Foreskin fibroblast (primary cell): ENCODE measurements around a stretch of chr1.

GRCh38 chr1:20637662-20638338 is 4.5 kb downstream of the PINK1 start:
- RRBS = 93% methylated on average over 3 of the region's 13 CpGs

GRCh38 chr1:20725313-20725579 is 7.3 kb downstream of the SH2D5 start:
- RRBS = no CpG with 5 or more reads among the region's 9 CpGs

GRCh38 chr1:20853331-20853896 is 66.3 kb upstream of the HP1BP3 start:
- RRBS = no CpG with 5 or more reads among the region's 7 CpGs

DNA sequence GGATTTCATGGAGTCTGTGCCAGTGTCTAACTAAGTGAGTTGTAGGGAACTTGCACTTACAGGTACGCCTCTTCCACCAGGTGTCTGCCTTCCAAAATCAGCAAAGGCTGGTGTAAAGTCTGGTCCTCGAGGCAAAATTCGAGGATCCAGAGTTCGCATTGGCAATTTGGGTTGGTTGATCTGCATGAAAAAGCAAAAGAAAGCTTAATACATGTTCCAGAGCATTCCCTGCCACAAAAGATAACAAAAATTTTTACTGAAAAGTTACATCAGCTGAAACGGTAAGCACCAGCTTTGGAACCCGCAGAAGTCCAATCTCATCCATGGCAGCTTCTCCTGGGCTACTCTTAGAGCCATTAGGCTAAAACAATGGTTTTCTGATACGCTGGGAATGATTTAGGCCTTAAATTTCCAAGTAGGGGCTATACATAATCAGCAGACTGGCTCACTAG is 106.4 kb upstream of the HP1BP3 start:
- RRBS = no CpG with 5 or more reads among the region's 7 CpGs

GRCh38 chr1:20895336-20895733 is 108.2 kb upstream of the HP1BP3 start:
- RRBS = no CpG with 5 or more reads among the region's 3 CpGs

DNA sequence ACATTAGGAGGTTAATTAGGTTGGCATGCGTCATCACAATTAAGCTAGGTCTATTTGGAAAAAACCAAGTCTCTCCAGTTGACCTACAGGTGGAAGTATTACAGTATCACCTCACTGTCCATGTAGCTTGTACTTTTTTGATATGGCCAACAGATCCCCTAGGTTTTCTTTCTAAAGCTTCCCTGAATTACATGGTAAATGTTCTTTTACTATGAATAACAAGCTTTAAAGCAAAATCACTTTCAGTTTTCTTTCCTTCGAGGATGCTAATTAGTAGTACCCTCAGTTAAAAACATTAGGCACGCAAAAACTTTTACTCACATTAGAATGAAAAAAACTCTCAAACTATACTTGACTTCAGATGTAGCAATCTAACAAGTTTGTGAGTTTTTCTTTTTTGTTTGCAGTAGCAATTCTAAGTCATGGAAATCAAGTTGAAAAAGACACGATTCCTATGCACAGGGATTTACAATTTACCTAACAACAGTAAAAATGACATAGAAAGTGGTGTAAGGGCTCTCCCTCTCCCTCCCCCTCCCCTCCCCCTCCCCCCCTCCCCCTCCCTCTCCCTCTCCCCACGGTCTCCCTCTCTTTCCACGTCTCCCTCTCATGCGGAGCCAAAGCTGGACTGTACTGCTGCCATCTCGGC is 153.9 kb downstream of the EIF4G3 start:
- RRBS = no CpG with 5 or more reads among the region's 8 CpGs

GRCh38 chr1:21149836-21150381 is 26.8 kb downstream of the EIF4G3 start:
- RRBS = no CpG with 5 or more reads among the region's 2 CpGs

- RRBS = no CpG with 5 or more reads among the region's 13 CpGs
Measured at GRCh38 chr1:21174582-21175342, 1.9 kb downstream of the EIF4G3 start.

GRCh38 chr1:21190805-21191308 is 14.2 kb upstream of the EIF4G3 start:
- RRBS = no CpG with 5 or more reads among the region's 2 CpGs

GRCh38 chr1:21277005-21277809 is 13.1 kb downstream of the ECE1 start:
- RRBS = no CpG with 5 or more reads among the region's 11 CpGs

DNA sequence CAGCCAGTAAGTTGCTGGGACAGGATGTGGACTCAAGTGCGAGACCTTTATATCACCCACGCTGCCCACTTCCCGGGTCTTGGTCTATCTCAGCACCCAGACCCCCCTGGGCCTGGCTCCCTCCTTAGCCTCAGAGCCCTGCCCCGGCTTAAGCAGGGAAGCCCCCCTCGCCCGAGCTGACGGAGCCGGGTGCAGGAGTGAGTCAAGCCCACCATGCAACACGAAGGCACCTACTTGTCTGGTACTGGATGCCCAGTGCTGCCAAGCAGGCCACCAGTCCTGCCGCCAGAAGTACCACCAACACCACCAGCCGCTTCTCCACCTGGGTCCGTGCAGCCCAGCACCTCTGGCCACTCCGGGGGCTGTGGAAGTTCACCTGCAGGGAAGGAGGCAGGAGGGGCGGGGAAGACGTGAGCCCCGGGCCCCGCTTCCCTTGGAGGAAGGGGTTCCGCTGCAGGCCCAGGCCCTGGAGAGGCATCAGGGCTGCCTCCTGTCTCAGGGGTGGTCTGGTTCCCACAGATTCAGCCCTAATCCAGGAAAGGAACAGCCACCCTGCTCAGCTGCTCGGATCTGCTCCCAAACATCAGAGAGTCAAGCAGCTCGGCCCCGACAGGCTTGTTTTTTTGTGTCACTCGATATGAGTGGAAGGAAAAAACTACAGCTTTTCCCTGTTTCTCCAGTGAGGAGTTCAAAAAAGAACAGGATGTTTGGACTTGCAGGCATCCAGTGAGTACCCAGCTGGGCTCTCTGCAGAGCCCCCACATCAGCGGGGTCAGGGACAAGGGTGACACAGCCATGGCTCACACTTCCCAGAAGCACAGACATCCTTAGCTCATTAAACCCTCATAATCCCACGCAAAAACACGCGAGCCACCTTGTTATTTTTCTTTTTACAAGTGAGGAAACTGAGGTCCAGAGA is 11.0 kb downstream of the ECE1 start:
- RRBS = 76% methylated on average over 10 of the region's 26 CpGs

GRCh38 chr1:21284304-21285412 is 5.6 kb downstream of the ECE1 start:
- RRBS = 84% methylated on average over 3 of the region's 17 CpGs

DNA sequence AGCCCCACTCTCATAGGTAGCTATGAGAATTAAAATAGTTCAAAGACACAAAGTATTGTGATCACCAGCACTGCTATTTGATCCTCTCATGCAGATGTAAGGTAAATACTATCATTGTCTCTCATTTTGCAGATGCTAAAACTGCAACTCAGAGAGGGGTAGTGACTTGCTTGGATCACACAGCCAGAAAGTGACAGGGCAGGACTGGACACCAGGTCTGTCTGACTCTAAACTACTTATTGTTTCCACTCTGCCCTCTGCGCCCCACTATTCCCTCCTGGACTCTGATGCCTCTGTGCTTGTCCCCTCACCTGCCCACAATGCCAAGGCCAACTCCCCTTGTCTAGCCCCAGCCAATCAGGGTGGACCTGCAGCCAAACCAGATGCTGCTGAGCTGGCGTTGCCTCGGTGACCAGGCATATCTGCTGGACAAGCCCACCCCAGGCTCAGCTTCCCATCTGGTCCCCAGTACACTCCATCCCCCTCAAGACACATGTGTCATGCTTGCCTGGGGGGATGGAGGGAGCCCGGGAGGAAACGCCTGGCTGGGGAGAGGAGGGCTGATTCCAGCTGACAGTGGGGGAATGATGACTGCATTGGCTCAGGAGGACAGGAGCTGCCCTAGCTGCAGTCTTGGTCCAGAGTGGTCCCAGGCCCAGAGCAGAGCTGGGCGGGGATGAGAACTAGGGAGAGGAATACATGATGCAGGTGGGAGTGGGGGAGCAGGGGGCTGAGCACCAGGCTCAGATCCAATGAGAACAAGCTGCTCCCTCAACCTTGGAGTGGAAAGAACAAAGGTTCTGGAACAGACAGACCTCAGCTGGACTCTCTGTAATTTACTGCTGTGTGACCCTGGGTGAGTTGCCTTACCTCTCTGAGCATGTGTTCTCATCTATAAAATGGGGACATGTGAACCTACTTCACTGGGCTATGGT is 22.9 kb upstream of the ECE1 start:
- RRBS = no CpG with 5 or more reads among the region's 6 CpGs

- RRBS = no CpG with 5 or more reads among the region's 10 CpGs
Measured at GRCh38 chr1:21329014-21330149, 39.1 kb upstream of the ECE1 start.

DNA sequence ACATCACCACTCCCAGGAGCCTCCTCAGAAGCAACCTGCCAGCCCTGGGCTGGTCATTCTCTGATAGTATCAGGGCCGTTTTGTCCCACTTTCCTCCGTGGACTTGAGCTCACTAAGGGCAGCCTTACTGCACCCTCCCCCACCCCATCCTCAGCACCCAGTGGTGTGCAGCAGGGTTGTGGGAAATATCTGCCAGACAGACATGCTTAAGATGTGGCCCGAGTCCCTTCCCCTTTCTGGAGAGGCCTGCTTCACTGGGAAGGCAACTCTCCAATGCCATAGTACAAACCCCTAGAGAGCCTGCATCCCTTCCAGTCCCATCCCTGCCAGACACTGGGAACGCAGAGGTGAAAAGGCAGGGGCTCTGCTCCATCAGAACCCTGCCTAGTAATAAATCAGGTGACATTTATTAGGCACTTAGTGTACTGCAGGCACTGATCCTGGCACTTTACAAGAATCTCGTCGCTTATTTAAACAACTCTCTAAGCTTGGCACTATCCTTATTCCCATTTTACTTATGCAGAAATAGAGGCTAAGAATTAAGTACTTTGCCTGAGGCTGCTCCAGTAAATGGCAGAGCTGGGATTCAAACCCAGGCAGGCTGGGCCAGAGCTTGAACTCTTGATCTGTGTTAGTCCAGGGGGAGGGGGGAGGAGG is 41.8 kb upstream of the ECE1 start:
- RRBS = no CpG with 5 or more reads among the region's 6 CpGs

DNA sequence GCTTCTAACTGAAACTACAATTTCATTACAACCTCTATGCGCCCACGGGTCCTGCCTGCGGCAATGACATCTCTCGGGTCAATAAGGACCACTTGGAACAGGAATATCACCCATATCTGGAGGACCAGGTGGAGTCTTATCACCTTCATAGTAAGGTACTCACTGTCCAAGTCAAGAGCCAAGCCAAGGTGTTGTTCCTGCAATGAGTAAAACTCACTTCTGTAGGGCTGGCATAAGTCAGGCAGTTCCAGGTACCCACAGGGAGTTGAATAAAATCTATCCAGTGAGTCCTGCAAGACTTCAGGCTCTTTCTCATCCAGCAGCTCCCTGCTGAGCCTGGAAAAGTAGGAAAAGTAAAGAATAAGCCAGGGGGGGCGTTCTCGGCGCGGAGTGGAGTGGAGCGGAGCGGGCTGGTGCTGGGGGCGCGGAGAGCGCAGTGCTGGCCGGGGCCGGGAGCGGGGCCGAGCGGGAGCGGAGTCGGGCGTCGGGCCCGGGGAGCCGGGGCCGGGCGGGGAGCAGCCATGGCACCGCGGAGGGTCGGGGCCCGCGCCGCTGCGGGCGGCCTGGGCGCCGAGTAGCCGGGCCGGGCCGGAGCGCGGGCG is 12.2 kb upstream of the NBPF3 start:
- RRBS = no CpG with 5 or more reads among the region's 42 CpGs

DNA sequence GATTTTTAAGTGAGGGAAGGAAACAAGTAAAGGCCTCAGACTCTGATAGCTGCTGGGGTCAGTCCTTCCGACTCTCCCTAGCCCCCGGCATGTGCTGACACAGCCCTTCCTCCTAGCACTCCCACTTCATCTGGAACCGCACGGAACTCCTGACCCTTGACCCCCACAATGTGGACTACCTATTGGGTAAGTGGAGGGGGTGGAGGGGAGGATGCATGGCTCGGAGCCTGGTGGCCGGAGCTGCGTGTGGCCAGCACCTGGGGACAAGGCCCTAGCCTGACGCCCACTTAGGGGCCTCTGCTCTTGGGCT is 60.9 kb downstream of the ALPL start:
- RRBS = no CpG with 5 or more reads among the region's 8 CpGs

DNA sequence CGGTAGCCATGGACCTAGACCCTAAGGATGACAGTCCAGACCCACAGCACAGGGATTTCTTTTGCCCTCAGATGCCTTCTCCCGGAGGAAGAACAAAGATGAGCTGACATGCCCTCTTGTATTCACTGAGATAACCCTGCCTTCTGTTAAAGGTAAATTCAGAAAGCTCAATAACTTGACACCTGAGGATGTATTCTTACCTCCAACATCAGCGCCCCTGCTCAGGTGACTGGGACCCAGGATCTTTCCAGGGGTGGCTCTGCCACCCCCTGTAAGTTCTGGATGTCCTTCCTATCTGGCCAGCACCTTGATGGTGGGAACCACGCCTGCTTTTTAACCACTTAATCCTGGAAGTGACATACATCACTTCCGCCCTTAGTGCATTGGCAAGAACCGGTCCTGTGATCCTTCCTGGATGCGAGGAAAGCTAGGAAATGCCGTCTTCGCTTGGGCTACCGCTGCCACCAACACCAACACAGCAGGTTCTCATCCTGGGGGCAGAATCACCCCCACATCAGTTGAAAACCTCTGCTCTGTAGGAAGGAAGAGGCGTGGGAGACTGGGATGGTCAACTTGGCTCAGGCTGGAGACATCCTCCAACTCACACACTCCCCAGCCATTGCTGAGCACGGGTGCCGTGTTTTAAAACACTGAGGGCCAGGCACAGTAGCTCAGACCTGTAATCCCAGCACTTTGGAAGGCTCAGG is 74.7 kb downstream of the ALPL start:
- RRBS = 70% methylated on average over 2 of the region's 13 CpGs

GRCh38 chr1:21607411-21608764 is 61.3 kb downstream of the RAP1GAP start:
- RRBS = 7% methylated on average over 10 of the region's 43 CpGs

DNA sequence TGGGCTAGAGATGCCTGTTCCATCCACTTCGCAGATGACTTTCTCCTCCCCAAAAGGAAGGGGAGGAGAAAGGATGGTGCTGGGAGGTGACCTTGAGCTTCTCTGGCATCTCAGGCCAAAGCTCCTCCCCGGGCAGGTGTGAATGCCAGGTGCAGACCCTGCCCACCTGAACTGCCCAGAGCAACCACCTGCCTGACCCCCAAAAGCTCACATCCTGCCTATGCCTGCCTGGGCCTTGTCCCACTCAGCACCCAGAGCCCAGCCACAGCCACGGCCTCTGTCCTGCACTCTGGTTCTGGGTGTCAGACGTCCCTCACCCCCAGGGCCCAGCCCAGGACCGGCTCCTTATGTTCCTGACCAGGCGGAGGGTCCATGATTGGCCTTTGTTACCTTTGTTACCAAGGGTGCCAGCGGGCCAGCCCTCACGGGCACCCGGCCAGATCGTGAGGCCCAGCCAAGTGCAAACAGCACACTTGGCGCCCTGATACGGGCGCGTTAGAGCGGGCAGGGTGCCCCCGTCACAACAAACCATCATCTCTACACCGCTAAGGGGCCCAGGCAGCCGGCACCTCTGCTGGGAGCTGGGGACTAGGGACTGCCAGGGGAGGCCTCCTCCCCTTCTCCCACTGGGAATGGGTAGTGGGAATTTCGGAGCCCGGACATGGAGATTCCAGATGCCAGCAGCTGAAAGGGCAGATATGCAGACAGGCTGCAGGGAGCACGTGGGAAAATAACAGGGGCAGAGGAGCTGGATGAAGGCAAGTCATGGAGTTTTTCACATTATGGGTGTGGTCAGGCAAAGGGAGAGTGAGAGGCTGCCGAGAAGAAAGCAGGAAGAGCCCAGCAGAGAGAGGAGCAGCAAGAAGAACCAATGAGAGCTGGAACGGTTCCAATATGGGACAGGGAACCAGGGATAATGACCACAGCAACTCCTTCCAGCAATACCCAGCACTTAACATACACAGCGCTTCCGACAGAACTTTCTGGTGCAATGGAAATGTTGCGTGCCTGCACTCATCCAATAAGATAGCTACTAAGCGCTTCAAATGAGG is 22.1 kb downstream of the HSPG2 start:
- RRBS = 40% methylated on average over 8 of the region's 27 CpGs